Type B pancreatic cell (in vitro differentiated cells): ENCODE measurements around a stretch of chr20.

- PRO-cap: no peak
Measured at GRCh38 chr20:47351397-47352055, 5.0 kb downstream of the ZMYND8 start.

DNA sequence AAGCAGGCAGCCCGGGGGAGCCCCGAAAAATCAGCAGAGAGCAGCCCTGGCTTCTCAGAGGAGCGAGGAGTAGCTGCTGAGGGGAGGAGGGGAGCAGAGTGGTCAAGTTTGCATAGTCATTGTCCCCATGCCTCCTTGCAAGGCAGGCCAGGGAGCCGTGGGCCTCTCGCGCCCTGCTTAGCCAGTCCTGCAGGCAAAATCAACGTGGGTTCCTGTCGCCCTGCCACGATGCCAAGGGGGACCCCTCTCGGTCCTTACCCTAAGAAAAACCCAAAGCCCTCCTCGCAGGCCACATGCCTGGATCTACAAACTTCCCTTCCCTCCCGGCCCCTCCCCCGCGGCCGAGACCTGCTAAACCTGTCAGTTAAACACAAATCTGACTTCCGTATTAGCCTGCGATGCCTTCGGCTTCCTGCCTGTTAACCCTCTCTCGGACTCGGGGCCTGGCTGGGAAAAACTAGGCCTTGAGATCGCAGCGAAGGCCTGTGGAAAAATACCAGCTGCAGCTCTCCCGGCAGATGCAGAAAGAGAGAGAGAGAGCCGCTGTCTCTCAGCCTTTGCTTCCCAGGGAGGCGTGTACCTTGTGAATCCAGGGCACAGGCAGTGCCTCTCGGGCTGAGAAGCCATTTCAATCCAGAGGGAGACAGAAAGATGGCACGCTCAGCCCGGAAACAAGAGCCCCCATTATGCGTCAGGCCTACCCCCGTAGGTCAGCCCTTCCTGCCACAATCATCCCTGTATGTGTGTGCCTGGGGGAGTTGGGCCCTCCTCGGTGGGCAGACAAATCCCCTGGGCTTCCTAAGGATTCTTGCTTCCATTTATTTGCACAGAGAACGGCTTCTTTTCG is 997 bp upstream of the ZMYND8 start:
- PRO-cap: bidirectional peak, plus-strand start at position 517 of the sequence, minus-strand start at position 305 of the sequence

DNA sequence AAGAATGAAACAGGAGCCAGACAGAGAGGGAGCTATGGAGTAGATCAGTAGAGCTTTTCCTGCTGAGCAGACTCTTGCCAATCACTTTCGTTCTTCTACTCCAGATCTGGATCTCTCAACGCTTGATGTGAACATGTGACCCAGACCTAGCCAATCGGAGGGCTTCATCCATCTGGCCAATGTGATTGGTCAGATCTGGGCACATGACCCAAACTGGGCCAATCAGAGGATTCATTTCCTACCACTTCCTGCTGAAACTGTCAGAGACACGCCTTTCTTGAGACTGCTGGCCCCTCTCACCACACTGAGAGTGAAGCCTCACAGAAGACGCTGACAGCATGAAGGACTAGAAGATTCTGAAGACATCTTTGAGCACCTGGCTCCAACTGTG is 44.2 kb upstream of the ZMYND8 start:
- PRO-cap: no peak

- PRO-cap: no peak
Measured at GRCh38 chr20:47502575-47503469, 1.1 kb downstream of the NCOA3 start.

GRCh38 chr20:47534503-47535133 is 32.9 kb downstream of the NCOA3 start:
- PRO-cap: no peak

- PRO-cap: no peak
Measured at GRCh38 chr20:47662020-47662934, 123.0 kb downstream of the SULF2 start.

DNA sequence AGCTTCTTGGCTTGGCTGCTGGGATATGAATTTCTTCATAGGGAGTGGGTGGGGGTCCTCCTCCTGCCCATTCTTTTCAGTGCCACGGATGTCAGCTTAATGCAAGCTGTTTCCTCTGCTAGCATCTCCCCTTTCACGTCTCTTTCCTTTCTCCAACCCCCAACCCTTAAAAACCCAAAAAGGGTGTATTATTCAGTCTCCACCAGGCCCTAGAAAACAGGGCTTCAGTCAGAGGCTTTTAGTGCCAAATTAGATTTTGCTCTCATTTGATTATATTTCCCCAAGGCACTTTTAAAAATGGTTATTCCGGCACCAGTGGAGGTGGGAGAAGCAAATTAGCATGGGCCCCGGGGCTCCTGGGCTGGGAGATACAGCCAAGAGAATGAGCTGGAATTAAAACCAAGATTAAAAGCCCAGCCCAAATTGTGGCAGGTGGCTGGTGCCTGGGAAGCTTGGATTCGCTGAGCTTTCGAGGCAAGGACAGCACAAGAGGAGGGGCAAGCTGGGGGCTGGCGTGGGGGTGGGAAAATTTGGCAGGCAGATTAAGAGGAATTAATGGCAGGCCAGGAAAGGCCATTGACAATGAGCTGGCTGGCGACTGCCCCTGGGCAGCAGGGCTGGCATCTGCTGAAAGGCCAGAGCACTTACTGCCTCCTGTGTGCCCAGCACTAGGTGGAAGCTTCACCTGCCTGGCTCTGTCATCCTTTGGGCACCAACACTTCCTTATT is 76.4 kb downstream of the SULF2 start:
- PRO-cap: no peak

DNA sequence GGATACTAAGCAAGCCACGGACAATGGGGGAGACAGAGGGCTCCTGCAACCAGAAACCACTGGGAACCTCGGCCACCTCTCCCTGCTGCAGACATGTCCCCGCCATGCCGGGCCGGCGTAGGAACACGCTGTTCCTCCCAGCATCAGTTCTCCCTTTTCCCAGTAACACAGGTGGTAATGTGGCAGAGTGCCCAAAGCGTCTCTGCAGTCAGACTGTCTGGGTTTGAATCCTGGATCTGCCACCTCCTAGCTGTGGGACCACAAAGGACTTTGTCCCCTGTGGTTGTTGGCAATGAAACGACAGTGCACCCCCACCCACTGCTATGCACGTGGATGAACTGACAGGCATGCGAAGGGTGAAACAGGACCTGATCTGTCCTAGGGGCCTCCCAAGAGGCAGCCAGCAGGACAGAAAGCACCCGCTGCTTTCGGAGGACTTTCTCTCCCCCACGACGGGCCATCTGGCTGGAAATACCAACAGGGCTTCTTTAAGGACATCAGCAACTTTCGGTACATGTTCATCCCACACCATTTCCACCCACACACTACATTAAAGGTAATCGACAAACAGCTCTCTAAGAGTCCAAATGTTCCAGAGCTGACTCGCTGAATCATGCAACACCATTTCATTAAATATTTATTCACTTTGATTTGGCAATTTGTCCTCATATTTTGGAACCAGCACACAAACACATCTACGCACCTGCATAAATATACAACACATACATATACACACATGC is 74.0 kb downstream of the SULF2 start:
- PRO-cap: no peak

GRCh38 chr20:47712958-47713686 is 72.2 kb downstream of the SULF2 start:
- PRO-cap: no peak

DNA sequence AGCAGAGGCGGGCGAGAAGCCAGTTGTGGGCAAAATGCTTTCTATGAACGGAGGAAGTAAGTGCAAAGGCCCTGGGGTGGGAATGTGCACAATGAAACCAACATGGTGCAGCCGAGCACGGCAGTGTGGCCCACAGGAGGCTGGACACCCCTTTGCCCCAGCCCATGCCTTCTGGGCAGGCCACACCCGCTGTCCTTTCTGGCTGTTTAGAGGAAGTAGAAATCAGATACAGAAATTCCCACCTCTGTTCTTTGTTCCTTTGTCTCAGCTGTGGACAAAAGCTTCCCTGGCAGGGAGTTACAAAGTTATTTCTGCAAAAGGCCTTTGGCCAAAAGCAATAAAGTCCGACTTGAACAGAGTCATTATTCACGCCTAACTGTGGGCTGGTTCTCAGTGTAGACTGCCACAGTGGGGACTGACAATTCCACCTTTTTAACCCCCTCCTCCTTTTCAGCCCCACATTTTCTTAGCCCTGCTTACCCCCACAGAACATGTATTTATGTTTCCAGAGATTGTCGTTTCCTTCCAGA is 11.8 kb downstream of the SULF2 start:
- PRO-cap: no peak

GRCh38 chr20:47809705-47810250 is 24.5 kb upstream of the SULF2 start:
- PRO-cap: bidirectional peak, plus-strand start at chr20:47809986, minus-strand start at chr20:47809782

DNA sequence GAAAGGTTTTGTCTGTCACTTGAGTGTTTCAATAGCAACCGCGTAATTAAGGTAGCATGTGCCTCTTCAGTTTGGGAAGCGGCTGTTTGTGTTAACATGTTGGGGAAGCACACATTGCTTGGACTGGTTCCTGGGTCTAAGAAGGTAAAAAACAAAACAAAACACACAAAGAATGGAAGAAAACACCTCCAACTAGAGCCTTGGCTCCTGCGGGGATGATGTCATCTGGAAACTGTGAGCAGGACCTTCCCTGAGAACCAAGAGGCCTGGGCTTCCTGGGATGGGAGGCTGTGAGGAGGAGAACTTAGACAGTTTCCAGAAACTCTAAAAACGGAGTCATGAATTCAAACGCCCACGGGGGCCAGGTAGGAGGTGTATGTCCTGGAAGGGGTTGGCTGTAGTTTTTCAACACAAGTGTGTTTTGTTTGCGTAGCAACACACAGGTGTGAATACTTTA is 72.9 kb upstream of the SULF2 start:
- PRO-cap: no peak

- PRO-cap: no peak
Measured at GRCh38 chr20:48275698-48276239, 490.5 kb upstream of the SULF2 start.

GRCh38 chr20:48630629-48631183 is 197.1 kb downstream of the PREX1 start:
- PRO-cap: no peak

- PRO-cap: no peak
Measured at GRCh38 chr20:48686918-48687587, 140.7 kb downstream of the PREX1 start.

DNA sequence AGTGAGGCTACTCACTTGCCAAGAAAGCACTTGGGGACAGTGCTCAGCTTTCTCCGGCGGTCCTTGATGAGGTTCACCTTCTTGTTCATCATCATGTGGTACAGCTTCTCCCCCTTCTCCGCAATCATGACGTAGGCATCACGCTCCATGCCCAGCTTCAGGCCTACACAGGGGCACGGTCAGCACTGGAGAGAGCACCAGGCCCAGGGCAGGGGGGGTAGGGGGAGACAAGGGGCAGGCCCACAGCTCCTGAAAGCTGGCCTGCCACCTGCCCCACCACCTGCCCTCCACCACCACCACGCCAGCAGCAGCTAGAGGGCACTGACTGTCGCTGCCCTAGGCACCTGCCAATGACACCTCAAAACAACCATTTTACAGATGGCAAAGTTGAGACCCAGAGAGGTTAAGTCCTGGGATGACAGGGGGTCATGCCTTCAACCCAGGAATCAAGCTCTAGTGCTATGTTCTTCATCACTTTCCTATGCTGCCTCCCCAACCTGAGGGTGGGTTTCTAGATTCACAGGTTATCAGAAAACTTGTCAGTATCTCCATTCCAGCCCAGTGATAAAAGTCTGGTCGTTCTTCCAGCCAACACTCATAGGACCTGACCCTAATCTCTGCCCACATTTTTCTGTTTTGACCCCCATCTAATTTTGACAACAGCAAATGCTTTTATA is 139.0 kb downstream of the PREX1 start:
- PRO-cap: no peak

DNA sequence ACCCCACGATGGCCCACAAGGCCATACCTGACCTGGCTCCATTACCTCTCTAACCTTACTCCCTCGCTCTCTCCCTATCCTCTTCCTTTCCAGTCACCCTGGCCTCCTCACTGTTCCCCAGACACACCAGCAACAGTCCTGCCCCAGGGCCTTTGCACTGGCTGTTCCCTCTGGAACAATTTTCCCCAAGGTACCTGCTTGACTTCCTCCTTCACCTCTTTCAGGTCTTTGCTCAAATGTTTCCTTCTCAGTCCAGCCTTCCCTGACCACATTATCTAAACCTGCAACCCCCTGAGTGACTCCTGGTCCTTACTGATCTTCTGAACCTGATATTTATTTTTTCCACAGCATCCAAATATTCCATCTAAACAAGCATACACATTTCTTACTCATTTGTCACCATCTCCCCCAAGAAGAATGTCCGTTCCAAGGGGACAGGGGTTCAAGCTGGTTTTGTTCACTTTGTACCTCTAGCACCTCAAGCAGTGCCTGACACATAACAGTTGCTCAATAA is 107.8 kb downstream of the PREX1 start:
- PRO-cap: no peak

- PRO-cap: no peak
Measured at GRCh38 chr20:48730982-48731343, 96.8 kb downstream of the PREX1 start.

DNA sequence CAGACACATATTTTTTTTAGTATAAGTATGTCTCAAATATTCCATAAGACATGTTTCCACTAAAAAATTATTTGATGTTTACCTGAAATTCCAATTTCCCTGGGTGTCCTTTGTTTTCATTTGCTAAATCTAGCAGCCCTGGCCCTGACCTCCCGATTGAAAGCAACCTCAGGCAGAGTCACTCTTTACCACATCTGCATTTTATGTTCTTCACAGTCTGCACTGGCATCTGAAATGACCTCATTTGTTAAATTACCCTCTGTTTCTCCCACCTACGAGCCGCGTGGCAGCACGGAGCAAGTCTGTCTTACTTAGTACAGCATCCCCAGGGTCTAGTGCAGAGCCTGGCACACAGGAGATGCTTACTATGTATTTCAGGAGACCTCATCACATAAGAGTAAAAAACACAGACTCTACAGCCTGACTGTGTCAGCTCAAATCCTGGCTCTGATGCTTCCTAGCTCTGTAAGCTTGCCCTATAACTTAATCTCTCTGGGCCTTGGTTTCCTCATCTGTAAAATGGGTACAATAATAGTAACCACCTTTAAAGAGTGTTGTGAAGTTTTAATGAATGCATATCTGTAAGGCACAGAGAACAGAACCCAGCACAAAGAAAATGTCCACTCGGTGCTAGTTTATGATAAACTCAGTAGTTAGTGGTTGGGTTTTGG is 88.3 kb downstream of the PREX1 start:
- PRO-cap: no peak

DNA sequence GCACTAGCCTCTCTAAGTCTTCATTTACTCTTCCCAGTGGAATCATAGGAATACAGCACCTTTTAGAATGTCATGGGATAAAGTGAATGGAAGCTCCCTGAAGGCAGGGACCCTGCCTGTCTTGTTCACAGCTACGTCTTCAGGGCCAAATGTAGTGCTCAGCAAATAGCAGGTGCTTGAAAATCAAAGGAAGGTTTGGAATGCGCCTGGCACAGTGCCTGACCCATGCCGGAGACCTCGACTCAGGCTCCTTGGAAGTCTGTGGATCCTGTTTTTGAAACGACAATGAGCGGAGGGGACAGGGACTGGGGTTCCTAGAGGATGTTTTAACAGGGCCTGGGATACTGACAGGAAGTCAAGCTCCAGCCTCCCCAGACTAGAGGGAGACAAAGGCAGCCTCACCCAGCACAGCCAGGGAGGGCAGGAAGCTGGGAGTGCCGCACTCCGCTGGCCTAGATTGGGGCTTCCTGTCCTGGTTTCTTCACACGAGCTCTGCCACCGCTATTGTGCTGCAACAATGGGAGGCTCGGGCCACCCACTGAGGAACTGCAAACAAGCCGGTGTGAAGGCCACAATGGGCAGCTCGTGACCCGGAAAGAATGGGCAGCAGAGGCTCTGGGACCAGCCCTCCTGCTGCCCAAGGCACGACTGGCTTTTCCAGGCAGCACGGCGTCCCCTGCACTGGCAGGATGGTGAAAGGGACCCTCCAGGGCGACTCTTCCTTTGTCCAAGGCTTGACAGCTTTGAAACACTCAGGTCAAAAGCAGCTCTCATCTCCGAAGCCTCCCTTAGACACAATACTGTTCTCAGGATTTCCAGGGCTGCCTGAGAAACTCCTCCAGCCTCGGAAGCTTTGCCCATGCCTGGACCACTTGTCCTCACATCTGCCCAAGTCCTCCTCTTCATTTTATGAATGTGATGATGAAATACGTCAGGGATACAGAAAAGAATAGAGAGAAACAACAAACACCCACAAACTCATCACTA is 76.6 kb downstream of the PREX1 start:
- PRO-cap: no peak